HCT116 (cell line): ENCODE measurements around a stretch of chr7.

DNA sequence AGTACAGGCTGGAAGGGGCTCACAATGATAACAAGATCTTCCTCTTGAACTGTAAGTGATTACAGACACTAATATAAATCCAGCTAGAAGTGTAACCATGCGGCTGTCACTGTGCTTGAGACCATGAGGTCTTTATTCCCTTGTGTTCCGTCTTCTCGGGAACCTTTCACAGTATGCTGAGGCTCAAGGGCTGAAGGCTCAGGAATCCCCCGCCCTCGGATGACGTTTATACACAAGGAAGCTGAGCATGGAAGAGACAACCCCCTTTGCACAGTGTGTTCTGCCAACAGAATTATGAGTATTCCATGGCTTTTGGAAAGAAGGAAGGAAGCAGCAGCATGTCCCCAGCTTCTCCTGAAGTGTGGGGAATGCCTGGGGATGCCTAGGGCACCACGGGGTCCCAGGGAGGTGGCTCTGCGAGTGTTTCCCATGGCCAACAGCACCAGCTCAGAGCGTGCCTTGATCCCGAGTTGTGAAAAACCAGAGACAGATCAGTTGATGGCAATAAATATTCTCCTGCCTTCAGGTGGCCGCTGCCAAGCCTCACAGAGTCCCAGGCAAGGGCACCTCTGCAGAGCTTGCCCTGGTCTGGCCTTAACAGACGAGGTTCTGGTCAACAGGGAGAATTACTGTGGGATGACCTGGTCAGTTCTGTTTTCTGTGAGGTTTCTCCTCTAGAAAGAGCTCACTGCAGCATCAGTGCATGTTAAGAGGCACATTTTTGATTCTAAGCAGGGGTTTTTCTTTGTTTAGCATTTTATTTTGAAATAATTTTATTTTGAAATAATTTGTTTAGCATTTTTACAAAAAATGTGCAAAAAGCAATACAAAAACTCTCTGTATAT is 88.9 kb upstream of the DDC start:
- RRBS: no CpG with 5 or more reads among the region's 12 CpGs

- RRBS: no CpG with 5 or more reads among the region's 8 CpGs
Measured at GRCh38 chr7:50661587-50662116, 96.4 kb upstream of the DDC start.

- RRBS: no CpG with 5 or more reads among the region's 7 CpGs
Measured at GRCh38 chr7:50898578-50898959, 115.9 kb upstream of the GRB10 start.

DNA sequence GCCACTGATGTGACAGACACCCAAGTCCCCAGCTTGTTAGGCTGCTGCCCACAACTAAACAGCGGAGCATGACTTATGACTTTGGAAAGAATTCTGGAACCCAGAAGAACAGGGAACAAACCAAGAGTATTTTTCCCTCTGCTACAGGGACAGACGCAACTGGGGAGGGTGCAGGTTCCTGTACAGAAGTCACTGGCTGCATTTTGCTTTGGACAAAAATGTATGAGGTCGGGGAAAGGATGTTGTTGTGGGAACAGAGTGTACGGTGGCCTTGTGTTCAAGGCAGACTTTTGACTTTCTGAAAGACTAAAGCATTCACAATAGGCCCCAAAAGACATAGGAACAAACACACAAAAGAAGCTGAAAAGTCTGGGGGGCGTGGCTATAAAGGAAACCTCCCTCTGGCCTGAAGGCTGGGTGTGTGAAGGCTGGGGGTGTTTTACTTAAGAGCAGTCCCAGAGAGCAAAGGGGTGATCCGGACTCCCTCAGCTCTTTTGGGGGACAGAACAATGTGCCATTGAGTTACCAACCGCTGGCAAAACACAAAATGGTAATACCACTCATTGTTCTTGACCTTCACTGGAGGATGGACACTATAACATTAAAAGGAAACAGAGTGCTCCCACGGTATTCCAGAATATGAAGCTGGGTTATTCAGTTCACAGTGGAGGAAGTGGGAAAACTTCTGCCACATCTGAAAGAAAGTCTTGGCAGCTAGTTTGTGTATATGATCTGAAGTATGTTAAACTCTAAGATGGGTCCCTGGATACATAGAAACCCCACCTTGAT is 189.1 kb downstream of the COBL start:
- RRBS: no CpG with 5 or more reads among the region's 8 CpGs

GRCh38 chr7:51186386-51187199 is 130.0 kb downstream of the COBL start:
- RRBS: no CpG with 5 or more reads among the region's 10 CpGs

DNA sequence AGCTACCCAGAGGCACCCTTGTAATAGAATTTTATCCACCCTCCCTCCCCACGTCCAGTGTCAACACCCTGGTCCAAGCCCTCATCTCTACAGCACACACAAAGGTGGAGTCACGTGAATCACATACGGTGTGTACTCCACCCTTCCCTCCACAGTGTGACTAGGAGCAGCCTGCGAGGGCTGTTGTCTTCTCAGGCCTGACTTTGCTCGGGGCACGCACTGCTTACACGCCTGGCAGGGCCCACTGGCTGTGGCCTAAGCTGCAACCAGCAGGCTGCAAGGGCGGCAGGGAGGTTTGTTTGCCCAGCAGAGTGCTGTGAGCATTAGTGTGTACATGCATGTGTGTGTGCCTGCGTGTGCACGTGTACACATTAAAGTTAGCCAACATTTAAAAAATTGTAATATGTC is 93.7 kb downstream of the COBL start:
- RRBS: no CpG with 5 or more reads among the region's 10 CpGs

DNA sequence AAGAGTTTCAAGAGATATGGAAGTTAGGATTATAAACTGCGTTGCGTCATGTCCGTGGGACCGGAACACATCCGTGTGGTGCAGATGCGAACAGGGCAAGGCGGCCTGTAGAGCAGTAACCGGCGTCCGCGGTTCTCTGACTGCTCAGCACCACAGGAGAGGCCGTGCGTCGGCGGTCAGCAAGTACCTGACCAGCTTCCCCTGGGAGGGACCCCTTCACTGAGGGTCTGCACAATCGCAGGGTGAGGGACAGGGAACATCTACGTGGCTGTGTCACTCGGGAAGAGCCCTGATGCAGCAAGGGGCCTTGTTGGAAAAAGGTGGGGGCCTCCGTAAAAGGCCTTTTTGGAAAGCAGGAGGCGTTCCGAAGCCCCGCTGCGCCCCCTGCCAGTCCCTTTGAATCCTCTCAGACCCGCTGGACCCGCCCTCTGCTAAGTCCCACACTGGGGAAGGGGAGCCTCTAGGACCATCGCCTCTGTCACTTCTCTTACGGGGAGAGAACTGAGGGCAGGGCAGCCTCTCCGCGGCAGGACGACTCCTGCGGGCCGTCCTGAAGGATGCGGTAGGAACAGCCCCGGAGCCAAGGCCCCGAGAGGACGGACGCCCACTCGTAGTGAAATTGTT is 771.6 kb upstream of the COBL start:
- RRBS: 95% methylated on average over 5 of the region's 38 CpGs

GRCh38 chr7:53983677-53984030 is 558.5 kb upstream of the VSTM2A start:
- RRBS: no CpG with 5 or more reads among the region's 6 CpGs

GRCh38 chr7:53984839-53985256 is 557.3 kb upstream of the VSTM2A start:
- RRBS: no CpG with 5 or more reads among the region's 3 CpGs

- RRBS: no CpG with 5 or more reads among the region's 7 CpGs
Measured at GRCh38 chr7:54746047-54746818, 12.8 kb downstream of the SEC61G start.

DNA sequence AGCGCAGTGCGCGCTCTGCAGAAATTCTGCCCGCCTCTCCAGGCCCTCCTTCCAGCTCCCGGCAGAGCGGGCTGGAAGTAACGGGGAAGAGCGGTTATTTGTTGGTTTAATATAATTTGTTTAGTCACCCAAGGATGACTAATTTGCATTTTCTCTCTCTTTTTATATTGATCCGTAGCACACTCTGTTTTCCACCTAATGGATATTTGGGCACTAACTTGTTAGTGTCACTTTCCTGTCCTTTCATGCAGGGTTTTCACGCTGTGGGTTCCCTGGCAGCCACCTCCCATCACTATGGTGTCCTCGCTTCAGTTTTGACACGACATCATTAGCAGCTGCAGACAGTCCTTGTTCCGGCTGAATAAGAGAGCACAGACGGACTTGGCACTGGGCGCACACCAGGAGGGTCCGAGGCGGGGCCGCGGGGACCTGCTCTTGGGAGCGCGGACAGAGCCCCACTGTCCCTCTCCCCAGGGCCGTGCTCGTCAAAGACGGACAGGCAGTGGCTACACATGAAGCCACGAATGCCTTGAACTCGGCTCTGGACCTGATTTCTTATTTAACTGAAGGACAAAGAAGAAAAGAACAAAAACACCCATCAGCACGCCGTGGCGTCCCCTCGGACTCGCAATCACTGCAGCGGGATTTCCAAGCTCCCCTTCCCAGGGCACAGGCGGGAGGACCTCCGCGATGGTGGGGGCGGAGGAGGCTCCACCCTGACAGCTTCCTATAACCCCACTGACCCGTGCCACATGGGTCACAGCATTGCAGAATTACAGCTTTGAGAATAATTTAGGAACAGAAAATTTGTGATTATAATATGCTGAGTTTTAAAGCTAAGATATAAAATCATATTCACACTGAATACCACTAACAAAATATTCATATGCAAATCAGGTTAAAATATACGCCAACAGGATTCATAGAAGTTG is 129.5 kb upstream of the SEC61G start:
- RRBS: no CpG with 5 or more reads among the region's 38 CpGs

DNA sequence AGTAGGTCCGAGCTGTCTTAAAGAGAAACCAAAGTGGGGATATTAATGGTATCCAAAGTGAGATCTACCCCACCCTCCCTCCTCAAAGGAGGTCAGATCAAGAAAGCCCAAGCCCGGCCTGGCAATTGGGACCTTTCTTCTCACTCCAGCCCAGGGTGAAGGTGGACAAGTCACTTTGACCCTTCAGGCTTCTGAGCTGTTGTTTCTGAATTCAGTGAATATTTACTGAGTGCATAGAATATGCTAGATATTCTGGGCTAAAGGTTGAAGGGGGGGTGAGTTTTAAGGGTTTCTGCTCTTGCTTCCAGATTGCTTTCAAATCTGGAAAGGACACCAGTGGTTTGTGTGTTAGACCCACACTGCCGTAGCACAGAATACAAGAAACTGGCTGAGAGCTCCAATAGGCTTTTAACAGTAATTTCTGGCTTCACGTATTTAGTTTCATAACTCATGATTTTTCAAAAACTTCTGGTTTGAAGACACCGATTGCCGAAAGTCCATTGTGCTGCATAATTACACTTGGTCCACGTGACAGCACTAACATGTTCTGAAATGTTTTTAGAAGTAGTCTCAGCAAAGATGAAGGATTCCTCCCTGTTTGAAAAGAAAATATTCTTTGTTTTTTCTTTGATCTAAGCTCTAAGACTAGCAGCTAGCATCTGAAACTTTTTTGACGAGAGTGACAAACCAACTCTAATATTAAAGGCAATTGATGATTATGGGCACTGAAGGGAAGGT is 3.7 kb downstream of the EGFR start:
- RRBS: no CpG with 5 or more reads among the region's 8 CpGs

GRCh38 chr7:55060964-55061447 is 42.2 kb downstream of the EGFR start:
- RRBS: no CpG with 5 or more reads among the region's 6 CpGs

DNA sequence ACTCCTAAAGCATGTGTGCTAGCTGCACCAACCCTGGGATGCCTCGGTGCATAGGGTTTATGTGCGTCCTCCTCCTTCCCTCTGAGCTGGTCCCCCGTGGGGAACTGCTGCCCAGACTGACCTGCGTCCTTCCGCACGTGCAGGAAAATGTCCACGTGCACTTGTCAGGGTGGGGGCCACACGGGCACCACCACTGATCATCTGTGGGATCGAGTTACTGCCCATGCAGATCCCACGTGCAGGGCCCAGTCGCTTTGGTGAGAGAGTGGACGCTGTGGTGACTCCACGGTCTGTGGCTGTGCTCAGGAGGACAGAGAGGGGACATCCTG is 59.6 kb downstream of the EGFR start:
- RRBS: no CpG with 5 or more reads among the region's 13 CpGs

DNA sequence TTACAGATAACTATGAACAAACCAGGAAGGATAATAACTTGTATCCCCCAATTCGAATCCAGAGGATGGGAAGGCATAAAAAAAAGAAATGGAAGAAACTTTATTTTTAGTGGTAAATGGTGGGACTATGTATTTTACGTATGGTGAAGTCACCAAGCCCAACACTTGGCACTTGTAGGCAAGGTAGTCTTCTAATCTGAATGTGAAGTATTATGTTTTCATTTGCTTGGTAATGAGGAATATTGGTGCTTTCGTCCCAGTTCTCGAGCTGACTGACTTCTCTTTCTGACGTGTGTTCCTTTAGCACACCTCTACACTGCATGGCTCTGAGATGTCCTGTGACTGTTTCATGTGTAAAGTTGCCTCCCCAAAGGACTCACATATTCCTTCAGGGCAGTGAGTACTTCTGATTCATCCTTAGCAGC is 113.6 kb downstream of the EGFR start:
- RRBS: no CpG with 5 or more reads among the region's 5 CpGs

- RRBS: no CpG with 5 or more reads among the region's 14 CpGs
Measured at GRCh38 chr7:55177508-55178013, 158.7 kb downstream of the EGFR start.

- RRBS: no CpG with 5 or more reads among the region's 8 CpGs
Measured at GRCh38 chr7:55188015-55188541, 169.3 kb downstream of the EGFR start.

DNA sequence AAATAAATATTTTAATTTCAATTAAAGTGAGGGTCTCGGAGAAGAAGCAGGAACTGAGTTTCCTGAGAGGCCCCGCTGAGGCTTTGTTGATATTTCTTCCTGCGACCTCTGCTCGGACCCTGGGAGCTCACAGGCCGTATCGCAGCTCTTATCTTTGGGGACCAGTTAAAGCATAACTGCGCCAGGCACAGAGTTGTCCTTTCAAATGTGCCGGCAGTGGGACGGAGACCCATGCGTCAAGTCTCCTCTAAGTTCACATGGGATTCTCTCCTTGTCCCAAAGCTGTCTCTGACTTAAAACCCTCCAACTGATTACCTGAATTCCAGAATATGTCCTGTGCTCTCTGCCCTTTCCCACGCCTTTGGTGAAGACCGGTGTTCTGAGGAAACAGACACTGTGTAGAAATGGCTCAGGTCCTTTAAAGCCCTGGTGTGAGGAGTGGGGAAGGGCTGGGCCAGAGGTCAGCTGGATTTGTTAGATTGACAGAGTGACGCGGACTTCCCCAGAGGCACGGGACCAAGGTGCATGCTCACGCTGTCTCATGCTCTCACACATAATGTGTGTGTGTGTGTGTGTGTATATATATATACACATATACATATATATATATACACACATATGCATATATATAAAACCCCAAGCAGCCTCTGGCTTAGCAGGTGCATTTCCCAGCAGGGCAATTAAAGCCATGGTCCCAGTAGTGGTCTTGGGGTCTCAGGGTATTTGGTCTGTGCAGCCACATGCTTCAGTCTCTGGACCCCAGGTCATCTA is 169.9 kb downstream of the EGFR start:
- RRBS: no CpG with 5 or more reads among the region's 16 CpGs

DNA sequence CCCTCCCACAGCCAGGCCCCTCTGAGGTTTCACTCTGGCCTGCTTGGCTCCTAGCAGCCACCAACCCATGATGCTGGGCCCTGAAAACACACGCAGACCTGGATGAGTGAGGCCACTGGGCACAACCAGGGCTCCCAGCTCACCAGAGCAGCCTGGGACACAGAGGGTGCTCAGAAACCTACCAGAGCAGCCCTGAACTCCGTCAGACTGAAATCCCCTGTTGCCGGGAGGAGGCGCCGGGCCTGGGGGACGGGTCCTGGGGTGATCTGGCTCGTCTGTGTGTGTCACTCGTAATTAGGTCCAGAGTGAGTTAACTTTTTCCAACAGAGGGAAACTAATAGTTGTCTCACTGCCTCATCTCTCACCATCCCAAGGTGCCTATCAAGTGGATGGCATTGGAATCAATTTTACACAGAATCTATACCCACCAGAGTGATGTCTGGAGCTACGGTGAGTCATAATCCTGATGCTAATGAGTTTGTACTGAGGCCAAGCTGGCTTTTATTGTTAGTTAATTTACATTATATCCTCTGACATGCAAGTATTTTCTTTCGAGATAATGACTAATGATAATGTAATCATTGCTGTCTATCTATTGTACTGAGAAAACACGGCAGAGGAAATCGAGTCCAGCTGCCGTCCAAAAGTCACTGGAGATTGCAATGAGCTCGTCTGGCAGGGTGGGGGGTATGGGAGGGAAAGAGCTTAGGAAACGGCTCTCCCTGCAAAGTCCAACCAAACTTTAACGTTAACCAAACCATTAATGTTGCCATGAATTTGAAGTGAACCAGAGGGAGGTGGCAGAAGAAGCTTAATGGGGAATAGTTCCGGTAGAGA is 172.5 kb upstream of the LANCL2 start:
- RRBS: no CpG with 5 or more reads among the region's 17 CpGs

- RRBS: no CpG with 5 or more reads among the region's 4 CpGs
Measured at GRCh38 chr7:55519279-55519690, 53.0 kb downstream of the VOPP1 start.